Cardiac fibroblast (primary cell): Measurements from ENCODE around the genes GMPPA, KCNE4 and MRPL44.

DNA sequence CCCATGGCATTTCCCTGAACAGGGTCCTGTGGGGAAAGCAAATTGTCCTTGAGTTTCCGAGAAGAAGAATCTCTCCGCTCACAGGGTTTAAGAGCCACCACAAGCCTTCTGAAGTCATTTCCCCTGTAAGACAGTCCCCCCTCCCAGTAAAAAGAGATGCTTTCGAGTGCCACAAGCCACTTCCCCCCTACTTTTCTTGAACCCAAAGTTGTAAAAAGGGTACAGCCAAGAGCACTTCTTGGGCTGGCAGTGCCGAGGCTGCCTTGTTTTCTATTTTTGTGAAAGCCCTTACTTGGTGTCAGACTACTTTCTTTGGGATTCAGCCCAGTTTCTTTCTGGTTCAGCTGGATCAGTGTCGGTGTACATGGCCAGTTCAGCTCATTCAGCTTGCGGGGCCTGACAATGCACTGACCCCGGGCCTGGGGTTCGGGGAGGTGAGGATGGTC is 17.5 kb downstream of the SPEG start:
- RRBS: no CpG with 5 or more reads among the region's 8 CpGs

DNA sequence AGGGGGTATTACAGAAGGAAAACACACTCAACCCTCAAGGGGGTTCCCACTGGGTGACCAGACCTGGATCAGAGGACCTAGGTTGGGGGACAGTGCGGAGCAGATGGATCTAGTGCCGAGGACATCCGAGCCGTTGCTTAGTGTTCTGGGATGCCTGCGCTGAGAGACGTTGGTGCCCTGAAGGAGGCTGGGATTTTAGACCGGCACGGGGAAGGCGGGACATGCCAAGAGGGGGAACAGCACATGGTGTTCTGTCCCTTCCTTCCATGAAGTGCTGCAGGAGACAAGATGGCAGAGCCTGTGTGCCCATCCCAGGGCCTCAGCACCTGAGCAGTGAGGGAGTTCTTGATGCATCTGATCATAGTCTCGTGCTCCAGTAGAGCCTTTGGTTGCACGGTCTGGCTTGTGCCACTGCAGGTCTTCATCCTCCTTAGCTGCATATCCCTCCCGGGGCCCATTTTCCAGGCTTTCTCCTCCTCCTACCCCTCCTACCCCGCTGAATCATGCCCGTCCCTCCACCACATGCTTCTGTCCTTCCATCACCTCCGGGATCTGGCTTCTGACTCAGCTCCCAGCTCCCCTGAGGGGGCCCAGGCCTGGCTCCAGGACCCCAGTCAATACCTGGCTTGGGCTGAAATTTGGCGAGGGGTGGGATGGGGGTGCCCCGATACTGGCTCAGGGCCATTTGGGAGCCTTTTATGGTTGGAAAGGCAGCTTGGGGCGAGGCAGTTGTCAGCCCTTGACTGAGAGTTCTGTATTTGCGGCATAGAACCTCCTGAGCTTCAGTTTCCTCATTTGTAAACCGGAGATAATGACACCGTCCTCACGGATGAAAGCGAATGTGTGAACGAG is 18.1 kb downstream of the SPEG start:
- RRBS: 0% methylated on average over 2 of the region's 24 CpGs

DNA sequence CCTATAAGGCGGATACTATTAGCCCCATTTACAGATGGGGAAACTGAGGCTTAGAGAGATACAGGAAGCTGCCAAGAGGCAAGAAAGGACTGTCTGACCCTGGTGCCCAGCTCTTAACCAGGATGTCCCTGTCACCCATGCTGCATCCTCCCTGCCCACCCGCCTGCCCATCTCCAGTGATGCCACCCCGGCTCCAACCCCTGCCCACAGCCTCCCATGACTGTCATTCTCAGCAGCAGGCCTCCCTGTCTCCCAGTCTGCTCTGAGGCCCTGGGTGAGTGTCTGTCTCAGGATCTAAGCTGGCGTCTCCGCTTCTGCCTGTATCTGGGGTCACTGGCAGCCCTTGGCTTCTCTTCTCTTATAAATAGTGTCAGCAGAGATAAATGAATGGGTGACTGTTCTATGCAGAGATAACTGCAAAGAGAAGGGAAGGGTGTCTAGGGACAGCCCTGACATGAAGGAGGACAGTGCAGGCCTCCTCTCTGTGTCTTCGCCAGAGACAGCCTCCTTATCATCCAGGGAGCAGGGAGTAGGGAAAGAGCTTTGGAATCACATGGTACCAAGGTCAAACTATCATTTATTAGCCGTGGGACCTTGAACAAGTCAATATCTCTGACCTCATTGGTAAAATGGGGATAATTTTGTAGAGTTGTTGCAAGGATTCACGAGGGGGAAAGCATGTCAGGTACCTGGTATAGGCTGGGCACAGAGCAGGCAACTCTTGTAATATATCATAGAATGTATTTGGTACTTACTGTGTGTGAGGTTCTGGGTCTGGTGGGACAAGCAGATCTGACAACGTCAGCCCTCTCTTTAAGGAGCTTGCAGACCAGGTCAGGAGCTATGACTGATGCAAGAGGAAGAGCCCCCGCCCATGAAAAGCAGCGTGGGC is 25.5 kb upstream of the SPEGNB start:
- RRBS: no CpG with 5 or more reads among the region's 11 CpGs

DNA sequence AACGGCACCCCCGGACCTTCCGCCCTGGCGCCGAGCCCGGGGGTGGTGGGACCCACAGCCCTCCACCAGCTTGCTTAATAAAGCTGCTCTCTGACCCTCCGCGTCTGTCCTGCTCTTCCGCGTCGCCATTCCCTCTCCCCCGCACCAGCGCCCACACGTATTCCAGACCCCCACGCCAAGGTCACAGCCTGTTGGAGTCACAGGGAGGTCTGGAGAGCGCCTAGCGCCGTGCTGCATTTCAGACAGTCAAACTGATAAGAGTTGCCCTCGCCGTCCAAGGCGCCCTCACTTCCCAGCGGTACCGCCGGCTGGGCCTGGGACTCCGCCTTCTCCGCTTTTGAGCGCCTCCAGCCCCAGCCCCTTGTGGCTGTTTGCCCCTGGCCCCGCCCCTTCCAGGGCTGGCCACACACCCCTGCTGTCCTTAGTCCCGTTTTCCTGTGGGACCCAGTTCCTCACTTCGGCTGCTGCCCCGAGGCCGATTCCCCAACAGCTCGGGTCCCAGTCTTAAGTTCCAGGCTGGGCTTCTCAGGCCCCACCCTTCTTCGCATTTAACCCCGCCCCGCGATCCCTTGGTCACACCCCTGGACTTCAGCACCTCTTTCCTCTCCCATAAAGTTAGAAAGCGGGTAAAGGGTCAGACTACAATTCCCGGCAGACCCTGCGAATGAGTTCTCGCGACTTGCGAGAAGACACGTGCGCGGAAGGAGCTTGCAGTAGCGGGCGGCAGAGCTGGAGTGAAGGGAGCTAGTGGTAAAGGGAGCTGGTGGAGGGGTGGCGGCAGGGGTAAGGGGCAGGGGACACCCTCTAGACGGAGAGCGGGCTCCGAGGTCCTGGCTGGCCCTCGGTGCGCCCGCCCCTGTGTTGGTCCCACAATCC is at the start of gene GMPPA:
Gene GMPPA (plus strand): TSS at position 703 of the 876 bp plus-strand sequence.
- RRBS: no CpG with 5 or more reads among the region's 55 CpGs

- RRBS: no CpG with 5 or more reads among the region's 28 CpGs
Observed at GRCh38 chr2:219501398-219502439, 3.0 kb downstream of the GMPPA start.

DNA sequence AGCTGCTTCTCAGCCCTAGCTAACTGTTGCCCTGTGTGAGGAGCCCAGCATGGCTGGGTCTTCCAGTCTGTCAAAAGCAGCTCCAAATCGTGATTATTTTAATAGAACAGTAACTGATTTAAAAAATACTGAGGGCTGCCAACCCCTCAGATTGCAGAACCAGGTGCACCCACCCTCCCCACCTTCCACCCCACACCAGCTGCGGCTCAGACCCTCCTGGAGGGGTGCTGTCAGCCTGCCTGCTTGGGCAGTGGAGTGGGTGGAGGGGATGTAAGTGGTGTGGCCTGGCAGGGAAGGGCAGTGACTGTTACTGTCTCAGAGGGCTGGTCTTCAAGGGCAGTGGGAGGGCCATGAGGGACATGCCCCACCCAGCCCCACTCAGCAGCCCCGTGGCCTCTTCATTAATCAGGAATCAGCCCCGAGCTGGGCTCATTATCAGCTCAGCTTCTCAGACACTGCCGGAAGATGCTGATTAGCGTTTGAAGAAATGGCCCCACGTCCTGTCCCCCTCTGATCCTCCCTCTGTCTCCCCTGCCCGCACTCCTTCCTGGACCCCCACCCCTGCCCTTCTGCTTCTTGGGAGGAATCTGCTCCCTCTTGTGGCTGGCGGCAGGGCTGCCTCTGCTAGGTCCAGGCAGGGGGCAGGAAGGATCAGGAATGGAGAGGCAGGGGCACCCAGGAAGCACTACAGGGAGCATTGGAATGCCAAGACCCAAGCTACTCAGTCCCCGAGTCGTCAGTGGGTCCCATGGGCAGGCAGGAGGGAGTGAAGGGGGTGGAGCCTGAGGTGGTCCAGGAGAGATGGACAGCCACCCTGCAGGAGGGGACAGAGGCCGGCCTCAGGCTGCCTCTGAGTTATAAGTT is 6.8 kb downstream of the ASIC4 start:
- RRBS: no CpG with 5 or more reads among the region's 12 CpGs

DNA sequence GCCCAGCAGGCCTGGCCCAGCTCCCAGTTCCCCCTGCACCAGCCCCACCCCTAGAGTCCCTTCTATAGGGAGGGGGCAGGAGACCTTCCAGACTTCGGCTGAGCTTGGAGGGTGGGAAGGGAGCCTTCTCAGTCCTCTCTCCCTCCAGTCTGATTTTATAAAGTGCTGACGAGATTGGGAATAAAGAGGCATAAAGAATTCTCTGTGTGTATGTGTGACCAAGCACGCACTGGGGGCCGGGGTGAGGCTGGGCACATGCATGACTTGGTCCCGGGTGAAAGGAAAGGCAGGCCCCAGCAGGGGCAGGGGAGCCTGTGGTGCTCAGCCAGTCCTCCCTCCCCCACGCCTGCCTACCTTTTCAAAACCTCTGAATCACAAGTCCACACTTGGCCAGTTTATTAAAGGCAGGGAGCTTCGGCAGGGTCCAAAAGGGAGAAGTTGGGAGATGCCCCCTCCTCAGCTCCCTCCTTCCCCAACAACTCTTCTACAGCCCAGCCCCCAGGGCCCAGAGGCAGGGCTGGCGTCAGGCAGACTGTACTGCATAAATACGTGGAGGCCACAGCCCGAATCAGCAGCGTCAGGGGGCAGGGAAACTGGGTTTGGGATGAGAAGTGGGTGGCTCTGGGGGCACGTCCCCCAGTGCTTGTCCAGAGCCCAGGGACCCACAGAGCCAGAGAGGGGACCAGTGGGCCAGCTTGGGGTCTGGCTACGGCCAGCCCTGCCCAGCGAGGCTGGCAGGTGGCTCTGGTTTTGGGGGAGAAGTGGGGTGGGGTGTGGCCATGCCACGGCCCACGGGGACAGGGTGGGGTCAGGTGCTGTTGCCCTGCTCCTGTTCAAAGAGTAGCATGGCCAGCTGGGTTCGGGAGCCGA is 4.8 kb downstream of the CHPF start:
- RRBS: no CpG with 5 or more reads among the region's 18 CpGs

DNA sequence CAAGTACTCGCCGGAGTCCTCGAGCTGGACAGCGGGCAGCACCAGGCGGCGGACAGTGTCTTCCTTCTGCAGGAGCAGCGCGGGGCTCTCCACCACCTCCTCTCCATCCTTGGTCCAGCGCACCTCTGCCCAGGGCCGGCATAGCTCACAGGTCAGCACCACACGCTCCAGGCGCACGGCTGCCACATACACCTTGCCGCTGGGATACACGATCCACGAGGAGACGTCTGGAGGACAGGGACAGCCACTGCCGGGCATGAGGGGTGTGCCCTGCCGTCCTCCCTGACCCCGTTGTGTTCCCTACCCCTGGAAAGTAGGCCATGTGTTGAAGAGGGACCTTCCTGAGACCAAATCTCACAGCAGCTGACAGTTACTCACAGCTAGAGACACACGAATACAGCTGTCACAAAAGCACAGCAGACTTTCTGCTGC is 8.9 kb downstream of the OBSL1 start:
- RRBS: 72% methylated on average over 2 of the region's 21 CpGs

GRCh38 chr2:219571804-219572019 is 373 bp upstream of the OBSL1 start:
- RRBS: no CpG with 5 or more reads among the region's 2 CpGs

- RRBS: 95% methylated on average over 5 of the region's 28 CpGs
Observed at GRCh38 chr2:219607903-219608769, 10.5 kb downstream of the STK11IP start.

DNA sequence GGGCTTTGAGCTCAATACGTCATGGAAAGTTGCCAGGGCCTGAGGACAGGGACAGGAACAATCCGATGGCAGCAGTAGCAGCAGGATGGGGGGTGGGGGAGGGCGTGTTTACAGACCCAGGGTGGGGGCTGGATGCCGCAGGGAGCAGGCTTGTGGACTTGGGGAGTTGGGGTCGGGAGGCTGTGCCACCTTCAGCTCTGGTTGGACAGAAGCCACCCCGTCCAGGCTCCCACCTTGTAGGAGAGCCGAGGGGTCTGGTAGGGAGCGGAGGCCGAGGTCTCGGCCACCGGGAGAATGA is 3.5 kb downstream of the SLC4A3 start:
- RRBS: no CpG with 5 or more reads among the region's 11 CpGs

- RRBS: no CpG with 5 or more reads among the region's 9 CpGs
Observed at GRCh38 chr2:221418586-221419241, 153.4 kb downstream of the EPHA4 start.

GRCh38 chr2:221570780-221571482 is 1.2 kb downstream of the EPHA4 start:
- RRBS: no CpG with 5 or more reads among the region's 48 CpGs

DNA sequence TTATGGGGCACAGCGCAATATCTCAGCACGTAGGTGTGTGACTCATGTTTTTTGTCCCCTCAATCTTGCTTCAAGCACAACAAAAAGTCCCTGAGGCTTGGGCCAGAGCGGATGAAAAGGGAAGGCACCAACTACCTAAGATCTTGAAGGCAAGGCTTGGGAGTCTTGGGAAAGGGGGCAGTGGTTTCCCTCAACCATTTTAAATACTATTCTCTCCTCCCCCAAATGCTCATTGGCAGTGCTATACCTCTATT is 9.9 kb downstream of the SGPP2 start:
- RRBS: no CpG with 5 or more reads among the region's 3 CpGs

GRCh38 chr2:222594699-222595219 is 61.1 kb downstream of the FARSB start:
- RRBS: no CpG with 5 or more reads among the region's 1 CpG

GRCh38 chr2:222743481-222743963 is 72.1 kb downstream of the MOGAT1 start:
- RRBS: no CpG with 5 or more reads among the region's 7 CpGs

DNA sequence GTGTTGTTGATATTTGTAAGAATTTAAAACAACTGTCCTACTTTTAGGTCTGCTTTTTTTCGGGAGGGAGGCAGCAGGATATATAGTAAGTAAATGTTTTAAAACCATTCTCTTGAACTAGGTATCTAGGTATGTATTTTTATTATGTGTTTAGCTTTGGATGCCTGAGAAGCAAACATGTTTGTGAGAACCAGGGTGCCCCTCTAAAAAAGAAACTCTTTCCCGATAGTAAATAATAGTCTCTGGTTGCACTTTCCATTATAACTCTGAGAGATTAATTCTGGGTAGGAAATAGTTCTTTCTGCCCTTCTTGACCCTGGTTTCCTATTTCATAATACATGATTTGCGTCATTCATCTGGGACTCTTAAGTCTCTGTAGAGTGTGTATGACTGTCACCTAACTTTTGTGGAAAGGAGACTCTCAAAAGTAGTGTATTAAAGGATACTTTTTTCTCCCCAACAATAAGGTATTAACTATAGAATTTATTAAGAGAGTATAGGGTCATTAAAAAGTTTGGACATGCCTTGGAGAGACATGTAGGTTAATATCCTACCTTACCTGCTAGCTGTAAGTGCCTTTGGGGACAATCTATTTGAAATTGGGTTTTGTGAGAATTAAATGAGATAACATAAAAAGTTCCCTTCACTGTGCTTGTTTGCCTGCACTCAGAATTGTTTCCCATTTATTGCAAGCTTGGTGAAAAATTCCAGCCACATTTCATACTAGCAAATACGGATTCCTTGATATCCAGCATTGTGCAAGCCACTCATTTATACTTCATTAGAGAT is 31.6 kb downstream of the ACSL3 start:
- RRBS: no CpG with 5 or more reads among the region's 4 CpGs

DNA sequence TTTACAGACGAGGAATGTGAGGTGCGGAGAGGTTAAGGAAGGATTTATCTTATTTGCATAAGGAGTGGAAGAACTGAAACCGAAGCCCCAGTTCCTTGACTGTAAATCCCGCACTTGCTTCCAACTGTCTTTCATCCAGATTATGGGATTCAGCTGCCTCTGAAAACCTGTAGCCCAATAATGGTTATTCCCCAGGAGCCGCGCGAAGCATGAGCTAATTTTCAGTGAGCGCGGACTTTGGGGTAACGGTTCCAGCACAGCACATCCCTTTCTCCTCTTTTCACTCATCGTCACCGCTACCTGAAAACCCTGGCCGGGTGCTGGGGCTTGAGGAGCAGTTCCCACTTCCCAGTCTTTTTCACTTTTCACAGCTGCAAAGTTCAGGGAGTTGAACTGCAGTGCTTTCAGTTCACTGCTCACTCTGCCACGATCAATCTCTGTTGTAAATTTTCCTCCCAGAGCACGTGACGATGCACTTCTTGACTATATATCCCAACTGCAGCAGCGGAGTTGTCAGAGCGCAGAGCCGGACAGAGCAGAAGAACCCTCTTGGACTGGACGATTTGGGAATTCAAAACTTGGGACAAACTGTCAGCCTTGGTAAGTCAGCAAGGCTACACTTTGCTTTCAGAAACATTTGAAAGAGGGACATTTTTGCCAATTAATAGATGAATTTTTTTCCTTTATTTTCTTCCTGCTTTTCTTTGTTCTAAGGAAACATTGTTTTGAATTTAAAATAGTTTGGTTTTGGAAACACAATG is at the start of gene KCNE4:
Gene KCNE4 (plus strand): TSS at position 516 of the 761 bp plus-strand sequence.
- RRBS: no CpG with 5 or more reads among the region's 20 CpGs

DNA sequence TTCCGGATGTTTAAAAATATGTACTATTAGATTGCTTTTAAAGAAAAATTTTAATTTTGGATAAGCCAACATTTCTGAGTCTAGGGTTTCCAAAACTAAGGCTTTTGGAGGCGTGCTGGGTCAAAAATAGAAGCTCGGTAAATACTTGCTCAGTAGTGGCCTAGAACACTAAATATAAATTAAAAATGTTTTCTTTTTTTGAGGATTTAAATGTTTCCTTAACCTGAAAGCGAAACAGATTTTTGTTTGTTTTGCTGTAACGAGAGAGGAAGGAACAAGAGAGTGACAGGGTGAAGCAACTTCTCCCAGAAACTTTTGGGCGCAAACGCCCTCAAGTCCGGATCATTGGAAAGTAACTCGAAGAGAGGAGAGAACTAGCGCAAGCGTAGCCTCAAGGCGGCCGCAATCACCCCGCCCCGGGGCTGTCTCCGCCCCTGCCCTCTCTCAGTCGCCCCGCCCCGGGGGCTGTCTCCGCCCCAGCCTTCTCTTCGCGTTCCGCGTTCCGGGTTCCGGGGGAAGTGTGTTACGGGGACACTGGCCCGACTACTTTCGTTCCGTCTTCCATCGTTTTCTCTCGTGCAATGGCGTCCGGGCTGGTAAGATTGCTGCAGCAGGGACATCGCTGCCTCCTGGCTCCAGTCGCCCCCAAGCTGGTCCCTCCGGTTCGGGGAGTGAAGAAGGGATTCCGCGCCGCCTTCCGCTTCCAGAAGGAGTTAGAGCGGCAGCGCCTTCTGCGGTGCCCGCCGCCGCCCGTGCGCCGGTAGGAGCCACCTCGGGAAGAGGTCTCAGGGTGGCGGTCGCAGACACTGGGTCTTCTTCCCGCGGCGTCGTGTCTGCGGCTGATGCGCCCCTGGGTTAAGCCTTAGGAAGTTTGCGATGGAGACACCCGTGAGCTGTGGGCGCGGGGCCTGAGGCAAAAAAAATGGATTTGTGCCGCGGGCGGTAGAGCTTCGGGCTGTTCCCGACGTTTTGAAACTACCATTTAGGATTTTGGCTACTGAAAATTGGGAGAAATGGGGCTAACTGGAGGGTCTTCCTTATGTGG is at the start of gene MRPL44:
Gene MRPL44 (plus strand): TSS at position 572 of the 1,045 bp plus-strand sequence.
- RRBS: under 1% methylated on average over 32 of the region's 70 CpGs